Vagina (tissue), 1 donor: ENCODE results near the gene HCN1.

- PRO-cap: no peak
- RAMPAGE, long total RNA: no peak
These were observed at the start of gene HCN1 for GRCh38 chr5:45695963-45696768. HCN1 (minus strand) TSS chr5:45696380.

DNA sequence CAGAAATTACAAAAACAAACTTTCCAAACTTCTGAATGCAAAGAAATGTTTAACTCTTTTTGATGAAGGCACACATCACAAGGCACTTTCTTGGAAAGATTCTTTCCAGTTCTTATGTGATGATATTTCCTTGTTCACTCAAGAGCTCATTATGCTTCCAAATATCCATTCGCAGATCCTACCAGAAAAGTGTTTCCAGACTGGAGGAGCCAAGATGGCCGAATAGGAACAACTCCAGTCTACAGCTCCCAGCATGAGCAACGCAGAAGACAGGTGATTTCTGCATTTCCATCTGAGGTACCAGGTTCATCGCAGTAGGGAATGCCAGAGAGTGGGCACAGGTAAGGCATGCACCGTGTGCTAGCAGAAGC lies 497.0 kb upstream of the HCN1 start:
- PRO-cap: no peak
- RAMPAGE, long total RNA: no peak

GRCh38 chr5:50425016-50425345 lies 16.1 kb downstream of the EMB start:
- PRO-cap: no peak
- RAMPAGE, long total RNA: start-site peak on the minus strand at chr5:50425098-50425456, 27 reads

DNA sequence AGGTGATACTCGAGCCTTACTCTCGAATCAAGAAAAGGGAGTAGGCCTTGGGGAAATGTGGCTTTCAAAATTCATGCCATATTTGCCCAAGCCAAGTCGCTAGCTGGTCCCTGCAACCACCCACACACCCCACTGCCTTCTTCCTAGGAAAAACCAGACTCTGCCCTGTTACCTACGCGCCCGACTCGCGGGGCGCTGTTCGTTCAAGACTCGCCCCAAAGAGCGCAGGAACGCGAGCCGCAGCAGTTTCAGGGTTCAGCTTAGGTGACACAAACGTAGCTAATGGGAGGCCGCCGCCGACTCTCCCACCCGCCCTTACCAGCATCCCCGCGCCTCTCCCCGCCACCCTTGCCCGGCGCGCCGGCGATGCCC lies 503 bp downstream of the EMB start:
- PRO-cap: no peak
- RAMPAGE, long total RNA: no peak

DNA sequence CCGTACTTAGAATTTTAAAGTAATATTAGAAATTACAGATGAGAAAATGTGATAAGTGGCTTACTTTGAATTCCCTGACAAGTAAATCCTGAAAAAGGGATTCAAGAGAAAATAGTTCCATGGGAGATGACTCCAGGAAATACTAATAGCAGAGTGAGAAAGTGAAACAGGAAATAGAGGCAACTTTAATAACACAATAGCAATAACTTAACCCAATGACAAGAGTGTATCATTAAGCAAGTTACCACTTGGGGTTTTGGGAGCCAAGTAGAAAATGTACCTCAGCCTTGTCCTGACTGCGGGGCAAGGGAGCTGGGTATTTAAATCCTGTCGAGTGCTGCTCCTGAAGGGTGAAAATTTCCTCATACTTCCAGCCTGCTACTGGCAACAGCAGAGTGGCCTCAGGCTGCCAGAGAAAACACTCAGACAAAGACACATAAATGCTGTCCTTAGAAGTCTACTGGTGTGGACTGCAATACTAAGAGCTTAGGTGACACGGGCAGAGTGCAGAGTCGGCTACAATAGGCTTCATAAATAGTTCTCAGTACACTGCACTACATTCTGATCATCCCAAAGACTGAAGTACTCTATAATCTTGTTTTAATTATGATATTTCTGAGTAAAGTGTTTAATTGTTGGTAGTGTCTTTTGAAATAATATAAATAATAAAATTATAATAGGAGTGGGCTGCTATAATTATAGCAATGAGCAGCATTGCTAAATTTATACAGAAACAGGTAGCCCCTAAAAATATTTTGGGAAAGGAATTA lies 112.5 kb upstream of the EMB start:
- PRO-cap: no peak
- RAMPAGE, long total RNA: no peak

- PRO-cap: no peak
- RAMPAGE, long total RNA: no peak
These were observed 156.9 kb upstream of the ISL1 start for GRCh38 chr5:51226146-51226914.

- PRO-cap: no peak
- RAMPAGE, long total RNA: start-site peak on the plus strand at chr5:52804674-52805013, 9 reads
These were observed 16.9 kb downstream of the ITGA1 start for GRCh38 chr5:52804321-52805362.

DNA sequence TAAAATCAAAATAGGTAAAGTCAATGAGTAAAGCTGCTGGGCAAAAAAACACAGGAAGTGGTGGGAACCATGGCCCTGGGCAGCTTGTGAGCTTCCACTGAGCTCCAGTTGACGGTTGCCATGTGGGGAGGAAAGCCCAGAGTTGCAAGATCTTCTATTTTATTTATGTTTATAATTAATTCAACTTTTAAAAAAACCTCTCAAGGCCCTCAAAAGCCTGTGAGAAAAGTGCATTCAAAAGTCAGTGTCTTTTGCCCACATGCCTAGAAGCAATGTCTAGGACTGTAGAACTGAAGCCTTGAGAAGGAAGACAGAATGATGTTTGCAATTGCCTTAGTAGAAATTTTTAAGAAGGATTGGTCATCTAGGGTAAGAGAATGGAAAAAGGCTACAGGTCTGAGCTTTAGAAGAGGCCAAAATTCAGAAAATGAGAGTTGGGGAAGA lies 81.4 kb upstream of the ITGA2 start:
- PRO-cap: no peak
- RAMPAGE, long total RNA: start-site peak on the plus strand centred at position 83 of the sequence, 116 bp wide, 15 reads; start-site peak on the plus strand centred at position 301 of the sequence, 159 bp wide, 8 reads

GRCh38 chr5:52909947-52910577 lies 79.1 kb upstream of the ITGA2 start:
- PRO-cap: no peak
- RAMPAGE, long total RNA: start-site peak on the plus strand at chr5:52910214-52910266, 20 reads

GRCh38 chr5:52922299-52922985 lies 66.7 kb upstream of the ITGA2 start:
- PRO-cap: no peak
- RAMPAGE, long total RNA: no peak

- PRO-cap: no peak
- RAMPAGE, long total RNA: no peak
These were observed 35.2 kb upstream of the ITGA2 start for GRCh38 chr5:52953715-52954551.

DNA sequence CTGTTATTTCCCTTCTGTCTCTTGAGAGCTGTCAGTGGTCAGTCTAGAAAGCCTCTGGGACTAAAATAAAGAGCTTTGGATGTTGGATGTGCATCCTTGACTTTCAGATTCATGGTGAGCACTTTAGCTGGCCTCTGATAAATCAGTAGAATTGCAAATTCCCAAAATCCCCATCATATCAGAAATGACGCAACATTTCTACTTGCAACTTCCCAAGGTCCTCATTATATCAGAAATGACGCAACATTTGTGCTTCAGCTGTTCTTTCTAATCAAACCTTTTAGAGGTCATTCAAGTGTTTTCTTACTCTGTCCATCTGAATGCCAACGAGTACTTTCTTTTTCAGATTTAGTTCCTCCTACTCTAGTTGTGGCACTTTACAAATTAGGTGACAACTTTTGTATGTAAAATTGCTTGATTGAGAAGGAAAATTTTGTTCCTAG lies 167.3 kb upstream of the MOCS2 start:
- PRO-cap: no peak
- RAMPAGE, long total RNA: no peak

GRCh38 chr5:53481811-53482242 lies 1.4 kb downstream of the FST start:
- PRO-cap: bidirectional peak, plus-strand start at chr5:53482100, minus-strand start at chr5:53481968
- RAMPAGE, long total RNA: no peak

DNA sequence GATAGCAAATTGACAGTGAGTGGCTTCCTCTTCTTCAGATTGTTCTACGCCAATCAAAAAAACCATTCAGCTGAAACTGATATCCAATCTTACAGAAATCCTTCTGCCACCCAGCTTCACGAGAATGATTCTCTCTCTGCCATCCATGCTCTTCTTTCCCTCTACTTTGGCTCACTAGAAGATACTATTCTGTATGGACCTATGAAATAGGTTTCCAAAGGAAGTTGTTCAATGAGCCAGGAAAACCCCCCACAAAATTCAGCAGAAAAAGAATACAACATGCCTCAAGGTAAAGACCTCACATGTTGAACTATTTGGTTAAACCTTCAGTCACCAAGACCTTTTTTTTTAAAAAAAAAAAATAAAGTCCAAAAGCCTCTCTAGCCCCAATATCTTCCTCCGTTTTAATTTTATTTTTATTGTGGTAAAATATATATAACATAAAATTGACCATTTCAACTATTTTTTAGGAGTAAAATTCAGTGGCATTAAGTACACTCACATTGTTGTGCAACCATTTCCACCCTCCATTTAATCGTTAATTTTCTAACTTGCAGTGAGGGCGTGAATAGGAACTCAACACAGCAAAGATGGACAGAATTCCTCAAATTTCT lies 366.3 kb downstream of the NDUFS4 start:
- PRO-cap: no peak
- RAMPAGE, long total RNA: no peak

DNA sequence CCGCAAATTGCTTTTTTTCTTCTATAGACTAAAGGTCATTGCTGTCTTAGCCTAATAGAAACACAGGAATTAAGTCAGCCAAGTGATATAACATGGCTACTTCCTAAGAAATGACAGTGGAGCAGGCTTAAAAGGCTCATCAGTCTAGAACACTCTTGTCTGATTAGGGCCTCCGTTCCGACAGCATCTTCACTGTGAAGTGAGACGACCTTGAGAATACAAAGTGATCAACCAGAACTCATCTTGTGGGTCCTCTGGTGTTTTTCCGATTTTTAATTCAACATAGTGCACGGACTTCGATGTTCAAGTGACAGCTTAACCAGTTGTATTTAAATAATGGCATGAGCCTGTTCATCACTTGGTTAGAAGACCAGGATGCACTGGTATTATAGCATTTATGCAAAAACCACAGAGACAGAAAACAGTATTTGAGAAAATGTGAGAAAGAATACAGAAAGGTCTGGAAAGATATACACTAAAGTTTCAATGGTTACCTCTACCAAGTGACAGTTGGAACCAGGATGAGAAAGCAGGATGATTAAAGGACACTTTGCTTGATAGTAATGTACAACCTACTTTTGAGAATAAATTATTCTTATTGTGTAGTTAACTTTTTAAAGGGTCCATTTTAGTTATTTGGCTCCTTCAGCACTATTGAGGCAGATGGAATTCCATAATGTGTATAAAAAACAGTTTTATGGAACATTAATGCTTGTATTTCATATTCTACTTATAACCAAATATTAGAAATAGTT lies 251.1 kb downstream of the ARL15 start:
- PRO-cap: no peak
- RAMPAGE, long total RNA: no peak

- PRO-cap: no peak
- RAMPAGE, long total RNA: no peak
These were observed 173.4 kb downstream of the ARL15 start for GRCh38 chr5:54136856-54137406.

DNA sequence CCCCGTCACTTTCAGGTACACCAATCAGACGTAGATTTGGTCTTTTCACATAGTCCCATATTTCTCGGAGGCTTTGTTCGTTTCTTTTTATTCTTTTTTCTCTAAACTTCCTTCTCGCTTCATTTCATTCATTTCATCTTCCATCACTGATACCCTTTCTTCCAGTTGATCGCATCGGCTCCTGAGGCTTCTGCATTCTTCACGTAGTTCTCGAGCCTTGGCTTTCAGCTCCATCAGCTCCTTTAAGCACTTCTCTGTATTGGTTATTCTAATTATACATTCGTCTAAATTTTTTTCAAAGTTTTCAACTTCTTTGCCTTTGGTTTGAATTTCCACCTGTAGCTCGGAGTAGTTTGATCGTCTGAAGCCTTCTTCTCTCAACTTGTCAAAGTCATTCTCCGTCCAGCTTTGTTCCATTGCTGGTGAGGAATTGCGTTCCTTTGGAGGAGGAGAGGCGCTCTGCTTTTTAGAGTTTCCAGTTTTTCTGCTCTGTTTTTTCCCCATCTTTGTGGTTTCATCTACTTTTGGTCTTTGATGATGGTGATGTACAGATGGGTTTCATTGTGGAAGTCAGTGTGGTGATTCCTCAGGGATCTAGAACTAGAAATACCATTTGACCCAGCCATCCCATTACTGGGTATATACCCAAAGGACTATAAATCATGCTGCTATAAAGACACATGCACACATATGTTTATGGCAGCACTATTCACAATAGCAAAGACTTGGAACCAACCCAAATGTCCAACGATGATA lies 42.1 kb downstream of the ARL15 start:
- PRO-cap: no peak
- RAMPAGE, long total RNA: no peak

GRCh38 chr5:54325516-54326273 lies 15.3 kb upstream of the ARL15 start:
- PRO-cap: no peak
- RAMPAGE, long total RNA: no peak

DNA sequence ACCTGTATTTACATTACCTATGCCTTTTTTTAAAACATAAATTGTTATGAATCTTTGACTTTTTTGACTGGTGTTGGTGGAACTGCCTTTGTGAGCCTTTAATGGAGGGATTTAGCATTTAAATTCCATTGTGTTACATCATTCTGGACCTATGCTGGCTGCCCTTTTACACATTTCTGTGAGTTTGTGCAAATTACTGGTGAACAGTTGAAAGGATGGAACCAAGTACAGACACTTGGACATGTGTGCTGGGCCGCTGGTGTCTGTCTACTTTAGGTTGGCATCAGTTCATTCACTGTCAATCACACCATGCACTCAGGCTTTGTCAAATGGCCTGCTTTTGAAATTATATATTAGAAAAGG lies 3.4 kb downstream of the SNX18 start:
- PRO-cap: no peak
- RAMPAGE, long total RNA: no peak

GRCh38 chr5:54581228-54581921 lies 63.8 kb downstream of the SNX18 start:
- PRO-cap: no peak
- RAMPAGE, long total RNA: no peak